Keratinocyte (primary cell): ENCODE measurements around a stretch of chr10.

DNA sequence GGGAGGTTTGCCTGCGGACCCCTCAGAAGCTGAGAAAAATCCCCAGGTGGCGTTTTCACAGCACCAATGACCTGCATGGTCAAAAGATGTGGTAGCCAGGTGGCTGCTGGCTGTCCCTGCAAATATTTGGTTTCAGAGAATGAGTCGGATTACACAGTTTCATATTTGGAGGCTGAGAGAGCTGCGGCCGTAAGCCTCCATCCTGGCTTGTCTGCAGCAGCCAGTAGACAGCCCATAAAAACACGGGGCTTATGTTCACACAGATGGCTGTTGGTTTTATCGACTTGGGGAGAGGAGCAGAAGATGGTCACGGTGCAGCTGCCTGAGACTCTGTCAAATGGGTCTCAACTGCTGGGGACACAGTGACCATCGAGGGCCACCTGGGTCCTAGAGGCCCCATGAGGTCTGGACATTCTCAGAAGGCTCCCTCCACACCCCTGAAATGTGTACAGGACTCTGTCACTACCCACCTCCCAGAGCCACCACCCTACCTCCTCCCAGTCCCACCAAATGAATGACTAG, 153.6 kb upstream of the LYZL2 start:
CAGE:
- cytosol, long polyA minus RNA = no peak
- cytosol, long polyA plus RNA = no peak
- long polyA plus RNA = no peak
- nucleus, long polyA minus RNA = no peak
- nucleus, long polyA plus RNA = no peak

CAGE:
- cytosol, long polyA minus RNA = no peak
- cytosol, long polyA plus RNA = no peak
- long polyA plus RNA = no peak
- nucleus, long polyA minus RNA = no peak
- nucleus, long polyA plus RNA = no peak
Observed at GRCh38 chr10:30784754-30785608, 155.4 kb upstream of the LYZL2 start.

DNA sequence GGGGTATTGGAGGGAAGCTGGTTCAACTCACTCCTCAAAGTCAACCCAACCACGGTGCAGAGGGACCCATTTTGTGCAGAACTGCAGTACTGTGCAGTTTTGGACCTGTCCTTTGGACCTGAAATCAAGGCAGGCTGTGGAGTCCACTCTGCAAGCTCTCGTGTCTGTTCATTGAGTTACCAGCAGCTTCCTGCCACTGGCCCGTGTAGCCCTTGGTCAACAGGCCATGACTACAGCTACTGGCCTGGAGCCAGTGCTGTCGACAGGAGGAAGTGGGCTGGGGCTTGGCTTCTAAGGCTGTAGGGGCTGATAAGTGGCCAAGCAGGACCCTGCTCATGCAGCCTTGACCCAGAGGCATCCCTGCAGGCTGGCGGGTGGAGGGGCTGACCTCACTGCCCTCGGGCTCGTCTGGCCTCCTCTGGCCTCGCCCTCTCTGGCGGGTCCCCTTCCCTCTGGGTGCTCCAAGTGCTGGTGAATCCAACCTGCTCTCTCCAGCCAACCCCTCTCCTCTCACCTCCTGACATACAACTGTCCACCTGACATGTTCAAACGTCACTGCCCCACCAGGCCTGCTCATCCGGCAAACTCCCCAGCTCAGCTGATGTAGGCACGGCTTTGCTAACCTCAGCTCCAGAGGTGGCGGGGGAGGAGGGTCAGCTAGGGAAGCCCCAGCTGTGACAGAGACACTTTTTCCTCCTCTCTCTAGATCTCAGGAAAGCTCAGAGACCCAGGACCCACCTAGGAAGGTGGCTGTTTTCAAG, 188.5 kb upstream of the LYZL2 start:
CAGE:
- cytosol, long polyA minus RNA = no peak
- cytosol, long polyA plus RNA = no peak
- long polyA plus RNA = no peak
- nucleus, long polyA minus RNA = no peak
- nucleus, long polyA plus RNA = no peak

CAGE:
- cytosol, long polyA minus RNA = no peak
- cytosol, long polyA plus RNA = no peak
- long polyA plus RNA = no peak
- nucleus, long polyA minus RNA = no peak
- nucleus, long polyA plus RNA = no peak
Observed at GRCh38 chr10:30840798-30841149, 190.9 kb downstream of the ZNF438 start.

DNA sequence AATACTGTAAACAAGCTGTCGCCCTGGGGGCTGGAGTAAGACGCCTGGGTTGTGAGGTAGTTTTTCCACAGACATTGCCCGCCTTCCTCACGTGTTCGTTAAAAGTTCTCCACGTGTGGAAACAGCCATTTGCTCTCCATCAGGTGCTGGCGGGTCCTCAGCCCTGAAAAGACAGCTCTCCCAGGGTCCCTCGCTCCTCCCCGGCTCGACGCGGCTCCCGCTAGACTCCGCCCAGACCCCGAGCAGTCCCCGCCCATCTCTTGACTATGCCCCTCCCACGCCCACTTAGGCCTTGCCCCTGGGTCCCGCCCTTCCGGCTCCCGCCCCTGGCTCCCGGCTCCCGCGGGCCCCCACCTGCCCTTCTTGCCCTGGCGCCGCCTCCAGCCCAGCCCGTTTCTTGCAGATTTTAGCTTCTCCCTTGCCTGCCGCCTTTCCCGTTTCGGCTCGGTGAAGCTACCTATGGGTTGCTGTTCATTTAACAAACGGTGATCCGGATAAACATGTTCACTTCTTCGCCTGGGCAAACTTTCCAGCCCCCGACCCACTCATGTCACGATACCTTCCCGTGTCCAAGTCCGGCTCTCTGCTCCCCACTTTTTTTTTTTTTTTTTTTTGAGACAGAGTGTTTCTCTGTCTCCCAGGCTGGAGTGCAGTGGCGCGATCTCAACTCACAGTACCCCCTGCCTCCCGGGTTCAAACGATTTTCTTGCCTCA, 670 bp upstream of the ZNF438 start:
CAGE:
- cytosol, long polyA minus RNA = no peak
- cytosol, long polyA plus RNA = no peak
- long polyA plus RNA = no peak
- nucleus, long polyA minus RNA = no peak
- nucleus, long polyA plus RNA = no peak

DNA sequence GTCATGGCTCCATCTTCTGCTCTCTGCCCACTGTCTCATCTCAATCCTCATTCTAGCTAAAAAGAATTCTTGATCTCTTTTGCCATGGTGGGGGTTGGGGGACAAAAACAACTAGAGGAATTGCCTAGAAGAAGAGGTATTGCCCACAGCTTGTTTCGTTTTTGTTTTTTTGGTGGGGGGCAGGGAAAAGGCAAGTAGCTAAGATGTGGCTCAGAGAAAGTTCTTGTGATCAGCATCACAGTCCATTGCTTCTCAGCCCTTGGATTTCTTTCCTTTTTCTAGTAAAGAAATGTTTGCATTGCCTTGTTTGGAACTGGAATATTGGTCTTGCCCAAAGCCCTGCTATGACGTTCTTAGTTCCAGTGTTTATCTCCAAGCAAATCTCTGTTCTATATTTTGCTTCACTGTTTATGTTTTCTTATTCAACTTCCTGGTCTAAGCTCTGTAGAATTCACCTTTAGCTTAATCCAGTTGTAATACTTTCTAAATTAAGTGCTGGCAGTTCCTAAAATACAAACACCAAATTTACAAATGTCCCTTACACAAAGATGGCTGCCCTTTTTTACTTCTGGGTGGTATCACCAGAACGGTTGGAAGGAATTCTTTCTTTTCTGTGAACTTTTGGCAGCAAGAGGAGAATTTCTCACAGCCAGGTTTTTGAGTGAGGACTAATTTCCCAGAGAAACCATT, 88.7 kb upstream of the ZNF438 start:
CAGE:
- cytosol, long polyA minus RNA = no peak
- cytosol, long polyA plus RNA = no peak
- long polyA plus RNA = no peak
- nucleus, long polyA minus RNA = no peak
- nucleus, long polyA plus RNA = no peak

DNA sequence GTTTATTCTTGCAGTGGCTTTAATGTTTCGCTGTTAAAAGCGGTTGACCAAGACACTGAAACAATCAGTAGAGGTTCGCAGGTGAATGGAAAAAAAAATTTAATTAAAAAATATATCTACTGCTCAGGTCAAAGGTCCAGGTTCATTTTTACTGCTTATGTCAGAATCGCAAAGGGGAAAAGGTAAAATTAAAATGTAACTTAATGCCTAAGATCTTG, 103.1 kb upstream of the ZNF438 start:
CAGE:
- cytosol, long polyA minus RNA = no peak
- cytosol, long polyA plus RNA = no peak
- long polyA plus RNA = no peak
- nucleus, long polyA minus RNA = no peak
- nucleus, long polyA plus RNA = no peak

GRCh38 chr10:31321129-31322244, 2.5 kb downstream of the ZEB1 start:
CAGE:
- cytosol, long polyA minus RNA = no peak
- cytosol, long polyA plus RNA = no peak
- long polyA plus RNA = no peak
- nucleus, long polyA minus RNA = no peak
- nucleus, long polyA plus RNA = no peak

DNA sequence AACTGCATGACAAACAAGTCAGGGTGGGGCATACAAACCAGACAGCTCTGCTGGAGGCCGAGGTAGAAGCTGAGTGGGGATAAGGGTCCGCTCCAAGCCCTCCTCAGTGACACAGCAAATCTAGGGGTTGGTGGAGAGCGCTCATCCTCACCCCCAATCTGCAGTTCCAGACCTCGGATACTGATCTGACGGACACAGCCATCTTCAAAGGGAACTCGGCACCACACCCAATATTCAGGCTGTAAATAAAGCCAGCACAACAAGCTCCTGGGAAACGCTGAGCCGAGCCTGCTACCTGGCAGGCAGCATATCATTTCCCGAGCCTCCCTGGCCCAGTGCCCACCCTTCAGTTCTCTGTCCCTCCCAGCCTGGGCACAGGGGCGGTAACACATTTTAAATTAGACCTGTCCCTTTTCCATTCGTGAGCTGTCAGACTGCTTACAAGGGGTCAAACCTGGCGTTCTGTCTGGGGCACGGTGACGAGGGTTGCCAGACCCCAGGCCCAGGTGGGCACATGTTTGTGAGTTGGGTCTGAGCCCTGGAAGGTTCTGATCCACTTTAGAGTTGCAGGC, 250.5 kb downstream of the ARHGAP12 start:
CAGE:
- cytosol, long polyA minus RNA = no peak
- cytosol, long polyA plus RNA = no peak
- long polyA plus RNA = no peak
- nucleus, long polyA minus RNA = no peak
- nucleus, long polyA plus RNA = no peak

DNA sequence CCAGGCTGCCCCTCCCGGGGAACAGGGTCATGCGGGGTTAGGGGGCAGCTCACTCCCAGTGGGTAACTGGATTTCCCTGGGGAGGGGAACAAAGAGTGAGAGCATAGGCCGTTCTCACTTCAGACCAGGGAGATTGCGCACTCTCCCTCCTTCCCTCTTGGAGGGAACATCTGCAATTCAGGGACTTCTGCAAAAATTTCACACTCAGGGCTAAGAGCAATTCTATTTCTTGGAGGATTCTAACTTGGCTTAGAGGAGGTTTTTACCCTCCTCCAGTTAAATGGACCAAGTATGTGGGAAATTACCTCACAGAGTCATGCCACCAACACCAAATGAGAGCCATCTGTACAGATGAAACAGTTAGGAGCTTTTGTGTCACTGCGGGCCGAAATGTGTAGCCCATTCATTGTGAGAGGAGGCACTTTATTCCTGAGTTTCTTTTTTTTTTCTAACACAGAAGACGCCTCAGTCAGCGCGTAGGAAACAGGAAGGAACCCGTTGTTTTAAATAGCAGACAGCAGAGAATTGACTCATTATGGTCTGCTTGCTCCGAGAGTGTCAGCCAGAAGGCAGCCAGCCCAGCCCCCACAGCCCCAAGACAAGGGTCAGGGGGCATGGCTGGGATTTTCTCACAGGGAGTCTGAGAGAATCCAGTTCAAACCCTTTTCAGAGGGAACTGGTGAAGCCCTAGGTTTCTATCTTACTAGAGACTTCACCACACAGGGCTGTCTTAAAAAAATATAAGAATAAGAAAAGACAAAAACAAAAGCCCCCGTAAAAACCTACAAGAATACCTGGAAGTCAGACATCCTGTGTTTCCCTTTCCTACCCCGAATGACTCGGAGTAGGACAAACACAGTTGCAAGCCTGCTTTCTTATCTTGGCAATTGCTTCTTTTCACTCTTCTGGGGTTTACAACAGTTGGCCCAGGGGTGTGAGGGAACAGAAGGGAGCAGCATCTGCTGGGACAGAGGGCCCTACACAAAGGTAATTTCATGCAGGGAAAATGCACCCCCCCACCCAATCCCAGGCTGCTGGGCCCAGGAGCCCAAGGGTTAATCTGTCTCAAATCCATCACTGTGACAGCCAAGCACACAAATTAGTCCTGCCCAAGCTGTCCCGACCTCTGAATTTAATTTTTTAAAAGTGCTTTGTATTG, 220.9 kb downstream of the ARHGAP12 start:
CAGE:
- cytosol, long polyA minus RNA = no peak
- cytosol, long polyA plus RNA = no peak
- long polyA plus RNA = no peak
- nucleus, long polyA minus RNA = no peak
- nucleus, long polyA plus RNA = no peak

CAGE:
- cytosol, long polyA minus RNA = no peak
- cytosol, long polyA plus RNA = no peak
- long polyA plus RNA = no peak
- nucleus, long polyA minus RNA = no peak
- nucleus, long polyA plus RNA = no peak
Observed at GRCh38 chr10:31758506-31759022, 170.1 kb downstream of the ARHGAP12 start.

GRCh38 chr10:31761236-31761626, 167.4 kb downstream of the ARHGAP12 start:
CAGE:
- cytosol, long polyA minus RNA = no peak
- cytosol, long polyA plus RNA = no peak
- long polyA plus RNA = no peak
- nucleus, long polyA minus RNA = no peak
- nucleus, long polyA plus RNA = no peak

GRCh38 chr10:31774902-31775557, 153.6 kb downstream of the ARHGAP12 start:
CAGE:
- cytosol, long polyA minus RNA = no peak
- cytosol, long polyA plus RNA = no peak
- long polyA plus RNA = no peak
- nucleus, long polyA minus RNA = no peak
- nucleus, long polyA plus RNA = no peak

GRCh38 chr10:32037080-32037685, 19.0 kb downstream of the KIF5B start:
CAGE:
- cytosol, long polyA minus RNA = start-site peak on the minus strand at chr10:32037295-32037329, 39 reads; start-site peak on the minus strand at chr10:32037523-32037541, 24 reads
- cytosol, long polyA plus RNA = no peak
- long polyA plus RNA = no peak
- nucleus, long polyA minus RNA = start-site peak on the minus strand at chr10:32037295-32037307, 37 reads
- nucleus, long polyA plus RNA = no peak

DNA sequence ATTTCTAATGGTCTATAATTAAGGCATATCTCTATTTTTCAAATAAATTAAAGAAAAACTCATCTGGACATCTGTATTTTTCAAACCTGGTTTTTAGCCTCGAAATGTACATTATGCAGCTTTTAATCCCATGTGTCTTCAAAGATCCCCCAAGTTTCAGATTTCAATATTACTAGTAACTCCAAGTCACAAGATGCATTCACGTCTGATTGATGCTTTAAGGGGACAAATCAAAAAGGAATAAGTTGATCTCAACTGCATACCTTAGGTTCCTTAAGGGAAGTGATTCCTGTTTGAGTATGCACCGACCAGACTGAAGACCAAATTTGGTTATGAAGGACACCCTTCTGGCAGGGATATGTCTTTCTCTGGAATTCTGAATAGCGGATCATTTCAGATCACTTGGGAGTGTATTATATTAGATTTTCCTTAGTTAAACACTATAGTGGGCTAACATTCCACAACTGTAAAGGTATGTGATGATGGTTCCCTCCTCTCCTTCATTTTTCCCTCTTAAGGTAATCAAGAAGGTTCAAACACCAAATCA, 4.3 kb downstream of the KIF5B start:
CAGE:
- cytosol, long polyA minus RNA = no peak
- cytosol, long polyA plus RNA = no peak
- long polyA plus RNA = no peak
- nucleus, long polyA minus RNA = no peak
- nucleus, long polyA plus RNA = no peak

DNA sequence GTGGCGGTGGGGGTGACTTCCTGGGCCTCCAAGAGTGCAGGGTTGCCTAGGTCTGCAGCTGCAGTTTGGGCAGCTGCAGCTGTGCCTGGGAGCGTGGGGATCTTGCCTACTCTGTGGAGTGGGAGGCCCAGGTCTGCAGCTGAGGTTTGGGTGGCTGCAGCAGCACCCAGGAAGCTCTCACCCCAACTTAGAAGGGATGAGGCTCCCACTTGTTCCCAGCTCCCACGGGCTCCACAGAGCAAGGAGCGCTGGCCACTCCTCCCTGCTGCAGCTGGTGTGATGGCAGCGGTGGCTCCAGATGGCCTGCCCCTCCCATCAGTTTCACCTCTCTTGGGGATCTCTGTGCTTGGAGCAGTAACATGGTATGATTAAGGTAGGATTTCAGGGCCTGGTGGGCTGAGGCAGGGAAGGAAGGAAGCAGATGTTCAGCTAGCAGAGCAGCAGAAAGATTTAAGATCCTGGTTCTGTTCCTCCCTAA, 66.7 kb upstream of the KIF5B start:
CAGE:
- cytosol, long polyA minus RNA = no peak
- cytosol, long polyA plus RNA = no peak
- long polyA plus RNA = no peak
- nucleus, long polyA minus RNA = no peak
- nucleus, long polyA plus RNA = no peak

GRCh38 chr10:32148852-32149820, 92.9 kb upstream of the KIF5B start:
CAGE:
- cytosol, long polyA minus RNA = no peak
- cytosol, long polyA plus RNA = no peak
- long polyA plus RNA = no peak
- nucleus, long polyA minus RNA = start-site peak on the minus strand at chr10:32149379-32149416, 8 reads
- nucleus, long polyA plus RNA = no peak

DNA sequence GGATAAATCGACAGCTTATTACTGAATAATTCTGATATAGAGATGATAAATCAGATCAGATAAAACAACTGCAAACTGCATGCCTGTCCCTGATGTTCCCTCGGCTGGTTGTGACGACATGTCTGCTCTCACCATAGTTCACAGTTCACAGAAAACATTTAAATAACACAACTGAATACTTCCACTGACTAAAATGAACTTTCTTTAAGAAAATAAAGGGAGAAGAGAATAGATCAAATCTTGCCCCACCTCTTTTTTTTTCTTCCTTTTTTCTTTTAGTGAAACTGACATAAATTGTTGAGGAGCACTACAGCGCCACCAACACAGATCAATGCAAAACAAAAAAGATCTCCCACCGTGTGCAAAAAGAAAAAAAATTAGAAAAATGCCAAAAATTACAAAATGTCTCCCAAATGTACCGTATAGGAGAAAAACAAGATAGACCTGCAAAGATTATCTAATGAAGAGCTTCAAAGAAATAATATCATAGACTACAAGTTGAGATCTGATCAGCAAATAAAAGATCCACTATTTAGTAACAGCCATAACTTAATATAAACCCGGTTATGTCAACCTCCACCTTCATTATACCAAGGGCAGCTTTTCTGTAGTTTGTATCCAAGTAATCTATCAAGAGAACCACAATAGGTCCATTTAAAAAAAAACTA, 30.6 kb upstream of the EPC1 start:
CAGE:
- cytosol, long polyA minus RNA = no peak
- cytosol, long polyA plus RNA = no peak
- long polyA plus RNA = no peak
- nucleus, long polyA minus RNA = no peak
- nucleus, long polyA plus RNA = no peak

GRCh38 chr10:32927722-32927973, 30.4 kb downstream of the ITGB1 start:
CAGE:
- cytosol, long polyA minus RNA = no peak
- cytosol, long polyA plus RNA = no peak
- long polyA plus RNA = no peak
- nucleus, long polyA minus RNA = no peak
- nucleus, long polyA plus RNA = no peak

CAGE:
- cytosol, long polyA minus RNA = no peak
- cytosol, long polyA plus RNA = no peak
- long polyA plus RNA = no peak
- nucleus, long polyA minus RNA = start-site peak on the minus strand at chr10:32932514-32932595, 1,140 reads
- nucleus, long polyA plus RNA = no peak
Observed at GRCh38 chr10:32932258-32932656, 25.8 kb downstream of the ITGB1 start.